SJCRH30 (cell line): ENCODE results near the gene CRYGN.

DNA sequence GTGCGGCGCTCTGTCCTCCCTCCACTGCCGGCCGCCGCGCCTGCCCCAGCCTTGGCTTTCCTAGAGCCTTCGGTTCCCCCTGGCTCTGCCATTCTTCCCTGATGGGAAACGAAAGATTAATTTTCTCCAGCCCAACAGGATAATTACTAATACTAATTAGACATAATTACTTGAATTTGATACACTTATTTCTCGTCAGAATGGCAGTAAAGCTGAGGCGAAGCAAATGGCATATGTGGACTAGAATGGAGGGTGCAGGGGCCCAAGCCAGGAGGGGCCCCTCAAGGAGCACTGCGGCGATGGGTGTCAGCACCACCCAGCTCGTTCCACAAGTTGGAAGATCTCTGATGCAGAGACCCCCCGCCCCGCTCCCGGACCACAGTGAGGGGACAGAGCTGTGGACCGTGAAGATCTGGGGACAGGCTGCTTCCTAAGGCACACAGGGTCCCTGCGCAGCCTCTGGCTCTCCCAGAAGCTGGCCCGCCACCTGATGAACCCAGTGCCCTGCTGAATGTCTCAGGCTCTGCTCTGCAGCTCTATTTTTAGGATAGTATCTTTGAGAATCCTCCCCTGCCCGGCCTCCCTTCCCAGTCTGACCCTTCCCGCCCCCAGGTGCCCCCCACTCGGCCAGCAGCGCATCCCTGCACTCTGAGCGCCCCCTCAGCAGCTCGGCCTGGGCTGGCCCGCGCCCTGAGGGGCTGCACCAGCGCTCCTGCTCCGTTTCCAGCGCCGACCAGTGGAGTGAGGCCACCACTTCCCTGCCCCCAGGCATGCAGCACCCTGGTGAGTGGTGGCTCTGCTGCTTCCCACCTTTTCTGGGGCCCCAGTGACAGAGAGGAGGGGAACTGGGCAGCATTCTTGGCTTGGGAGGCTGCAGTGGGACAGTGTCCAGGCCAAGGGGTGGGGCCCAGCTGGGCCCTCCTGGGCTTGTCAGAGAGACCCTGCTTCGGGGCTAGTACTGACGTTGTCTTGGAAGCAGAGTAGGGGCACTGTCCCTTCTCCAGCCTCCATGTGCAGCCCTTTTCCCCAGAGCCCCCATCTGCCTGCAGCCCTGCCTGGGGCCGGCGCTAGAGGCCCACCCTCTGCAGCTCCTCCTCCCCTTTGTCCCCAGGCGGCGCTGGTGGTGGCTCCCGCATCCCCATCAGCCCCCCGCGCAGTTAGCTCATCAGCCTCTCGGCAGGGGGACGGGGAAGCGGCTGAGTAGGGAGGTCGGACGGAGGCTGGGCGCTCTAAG, 29.5 kb downstream of the GBX1 start:
- RAMPAGE, long total RNA: no peak

GRCh38 chr7:151246942-151247892, 1.3 kb downstream of the SMARCD3 start:
- RAMPAGE, long total RNA: start-site peak on the plus strand at chr7:151247296-151247311, 35 and 7 reads in 2 replicates

DNA sequence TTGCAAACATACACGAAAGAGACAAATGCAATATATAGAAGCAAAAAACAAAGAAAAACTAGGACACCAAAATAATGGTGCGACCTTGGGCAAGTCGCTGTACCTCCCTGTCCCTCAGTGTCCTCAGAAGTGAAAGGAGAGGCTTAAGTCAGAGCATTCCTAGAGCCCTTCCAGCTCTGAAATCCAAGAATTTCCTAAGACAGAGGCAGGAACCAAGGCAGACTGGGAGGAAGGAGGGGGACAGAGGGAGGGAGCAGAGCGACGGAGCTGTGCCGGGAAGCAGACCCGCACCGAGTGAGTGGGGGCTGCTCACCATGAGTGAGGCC, 4.4 kb upstream of the SMARCD3 start:
- RAMPAGE, long total RNA: no peak

DNA sequence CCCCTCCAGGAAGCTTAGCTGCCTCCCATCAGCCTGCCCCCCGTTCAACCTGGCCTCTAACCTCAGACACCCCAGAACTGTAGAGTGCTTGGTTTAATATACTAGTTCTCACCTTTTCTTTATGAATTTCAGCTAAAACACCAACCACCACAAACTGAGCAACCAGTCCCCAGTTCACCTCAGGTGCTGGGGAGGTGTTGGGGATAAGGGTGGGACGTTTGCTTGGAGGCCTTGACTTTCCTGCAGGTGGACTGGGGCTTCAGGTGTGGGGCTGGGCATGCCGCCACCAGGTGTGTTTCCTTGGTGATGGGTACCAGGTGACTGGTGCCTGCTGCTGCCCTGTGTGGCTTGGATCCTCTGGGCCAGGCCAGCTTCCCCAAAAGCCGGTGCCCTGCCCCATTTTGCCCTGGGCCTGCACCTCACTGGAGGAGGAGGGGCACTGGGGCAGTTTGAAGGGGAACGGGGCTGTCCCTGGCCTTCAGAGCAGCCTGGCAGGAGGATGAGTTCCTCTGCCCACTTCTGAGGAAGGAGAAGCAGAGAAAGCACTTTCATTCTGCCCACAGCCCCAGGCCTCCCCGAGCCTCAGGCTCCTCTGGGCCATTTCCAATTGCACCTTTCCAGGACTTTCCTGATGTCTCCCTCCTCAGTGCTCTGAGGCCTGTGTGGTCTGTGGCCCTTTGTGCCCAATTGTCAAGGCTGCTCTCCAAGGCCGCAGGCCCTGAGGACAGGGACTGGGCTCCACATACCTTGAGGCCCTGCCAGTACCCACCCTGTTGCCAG, 25.1 kb upstream of the SMARCD3 start:
- RAMPAGE, long total RNA: no peak

GRCh38 chr7:151439803-151440725, at the start of gene CRYGN:
CRYGN (minus strand) TSS chr7:151440141.
- RAMPAGE, long total RNA: no peak

- RAMPAGE, long total RNA: no peak
Observed at GRCh38 chr7:151508941-151509282, 10.8 kb downstream of the RHEB start.

- RAMPAGE, long total RNA: no peak
Observed at GRCh38 chr7:151512351-151512969, 7.2 kb downstream of the RHEB start.

- RAMPAGE, long total RNA: no peak
Observed at GRCh38 chr7:151517593-151517999, 2.1 kb downstream of the RHEB start.

- RAMPAGE, long total RNA: start-site peak on the minus strand at chr7:151519602-151519688, 1,801 and 411 reads in 2 replicates
Observed at GRCh38 chr7:151518732-151519822, 618 bp downstream of the RHEB start.

DNA sequence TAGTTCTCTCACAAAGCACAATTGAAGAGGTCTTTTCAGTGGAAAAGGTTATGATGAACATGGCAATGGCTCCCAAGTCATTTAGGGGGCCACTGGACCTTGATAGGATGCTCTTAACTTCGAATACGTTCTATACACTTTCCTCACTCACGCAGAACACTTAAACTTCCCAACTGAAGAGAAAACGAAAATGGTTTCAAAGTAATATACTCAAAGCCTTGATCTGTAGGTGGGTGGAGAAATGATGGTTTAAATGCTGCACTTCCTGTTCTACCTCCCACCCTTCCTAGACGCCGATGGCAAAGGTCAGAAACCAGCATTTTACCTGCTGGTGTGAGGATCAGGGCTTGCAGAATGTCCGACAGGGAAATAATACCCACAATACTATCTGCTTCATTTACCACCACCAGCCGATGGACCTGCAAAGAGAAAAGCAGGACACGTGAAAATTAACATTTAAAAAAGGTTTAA, 40.5 kb upstream of the RHEB start:
- RAMPAGE, long total RNA: no peak

- RAMPAGE, long total RNA: no peak
Observed at GRCh38 chr7:151779437-151780125, 97.3 kb downstream of the PRKAG2 start.

DNA sequence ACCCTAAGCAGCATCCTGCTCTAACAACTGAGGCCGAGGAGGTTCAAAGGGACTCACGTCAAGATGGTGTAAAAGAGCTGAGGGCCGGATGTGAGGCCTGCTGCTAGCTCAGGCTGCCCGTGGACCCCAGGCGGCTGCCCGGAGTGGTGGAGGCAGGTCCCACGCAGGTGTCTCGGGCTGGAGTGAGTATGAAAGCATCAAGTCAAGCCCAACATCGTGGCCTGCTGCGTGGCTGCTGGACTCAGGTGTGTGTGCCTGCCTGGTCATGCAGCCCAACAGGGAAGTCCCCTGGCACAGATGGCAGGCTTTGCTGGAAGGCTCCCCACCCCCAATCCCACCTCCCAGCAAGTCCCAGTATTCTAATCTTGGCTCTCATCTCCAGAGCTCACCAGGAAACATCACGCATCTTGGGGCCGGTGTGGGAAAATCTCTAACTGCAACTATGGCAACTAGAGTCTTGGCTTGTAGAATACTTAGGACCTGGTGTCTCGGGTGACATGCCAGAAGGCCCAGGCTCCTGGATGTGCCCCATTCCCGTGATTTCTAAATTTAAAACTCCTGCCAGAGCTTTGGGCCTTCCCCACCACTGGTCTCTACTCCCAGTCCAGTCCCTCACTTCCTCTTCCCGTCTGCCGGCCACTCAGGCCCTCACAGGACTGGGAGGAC, 86.0 kb downstream of the PRKAG2 start:
- RAMPAGE, long total RNA: no peak

GRCh38 chr7:151819977-151820583, 56.8 kb downstream of the PRKAG2 start:
- RAMPAGE, long total RNA: no peak

- RAMPAGE, long total RNA: no peak
Observed at GRCh38 chr7:151823245-151823857, 53.6 kb downstream of the PRKAG2 start.

- RAMPAGE, long total RNA: no peak
Observed at GRCh38 chr7:151827896-151828555, 48.9 kb downstream of the PRKAG2 start.

- RAMPAGE, long total RNA: no peak
Observed at GRCh38 chr7:151849100-151849648, 27.7 kb downstream of the PRKAG2 start.

DNA sequence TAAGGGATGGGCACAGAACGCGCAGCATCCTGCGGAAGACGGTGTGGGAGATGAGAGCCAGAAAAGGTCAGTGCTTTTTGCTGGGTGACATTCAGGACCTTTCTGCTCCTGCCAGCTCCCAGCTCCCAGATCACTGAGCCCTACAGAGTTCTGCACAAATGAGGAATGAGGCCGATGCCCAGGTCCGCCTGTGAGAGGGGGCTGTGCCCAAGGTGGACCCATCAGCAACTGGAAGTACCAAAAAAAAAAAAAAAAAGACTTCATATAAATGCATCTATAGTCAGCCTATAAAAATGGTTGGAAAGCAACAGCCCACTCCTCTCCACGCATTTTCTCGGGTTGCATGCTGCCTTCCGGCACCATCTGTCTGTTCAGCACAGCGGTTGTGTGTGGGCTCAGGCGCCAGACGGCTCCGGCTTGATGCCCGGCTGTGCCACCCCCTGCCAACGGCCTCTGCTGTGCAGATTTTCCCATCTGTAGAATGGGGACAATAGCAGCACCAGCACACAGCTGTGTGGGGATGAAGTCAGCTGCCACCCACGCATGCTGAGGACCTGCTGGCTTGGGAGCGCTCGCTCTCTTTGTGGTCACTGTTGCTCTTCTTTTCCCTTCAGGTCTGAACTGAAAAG, 19.6 kb downstream of the PRKAG2 start:
- RAMPAGE, long total RNA: no peak

DNA sequence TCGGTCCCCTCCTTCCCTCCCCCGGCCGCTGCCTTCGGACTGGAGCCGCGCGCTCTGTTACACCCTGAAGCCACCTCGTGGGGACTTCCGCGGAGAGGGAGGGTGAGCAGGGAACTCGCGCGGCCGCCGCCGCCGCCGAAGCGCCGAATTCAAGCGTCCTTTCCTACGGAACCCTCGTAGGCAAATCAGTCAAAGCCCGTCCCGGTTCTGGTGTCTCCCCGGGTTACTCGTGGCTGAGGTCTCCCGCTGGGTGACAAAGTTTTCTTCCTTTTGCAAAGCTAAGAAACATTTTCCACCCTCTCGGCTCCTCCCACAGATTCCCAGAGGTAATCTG, 286 bp downstream of the PRKAG2 start:
- RAMPAGE, long total RNA: no peak

DNA sequence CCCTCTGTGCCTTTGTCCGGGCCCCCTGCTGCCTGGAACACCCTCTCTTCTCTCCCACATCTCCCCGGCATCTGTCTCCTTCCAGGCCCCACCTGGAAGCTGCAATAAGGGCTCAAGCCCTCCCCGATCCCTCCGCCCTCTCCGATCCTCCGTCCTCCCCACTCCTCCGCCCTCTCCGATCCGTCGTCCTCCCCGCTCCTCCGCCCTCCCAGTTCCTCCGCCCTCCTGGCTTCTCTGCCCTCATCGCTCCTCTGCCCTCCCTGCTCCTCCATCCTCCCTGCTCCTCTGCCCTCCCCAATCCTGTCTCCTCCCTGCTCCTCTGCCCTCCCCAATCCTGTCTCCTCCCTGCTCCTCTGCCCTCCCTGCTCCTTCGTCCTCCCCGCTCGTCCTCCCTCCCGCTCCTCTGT, 17.5 kb upstream of the PRKAG2 start:
- RAMPAGE, long total RNA: no peak

DNA sequence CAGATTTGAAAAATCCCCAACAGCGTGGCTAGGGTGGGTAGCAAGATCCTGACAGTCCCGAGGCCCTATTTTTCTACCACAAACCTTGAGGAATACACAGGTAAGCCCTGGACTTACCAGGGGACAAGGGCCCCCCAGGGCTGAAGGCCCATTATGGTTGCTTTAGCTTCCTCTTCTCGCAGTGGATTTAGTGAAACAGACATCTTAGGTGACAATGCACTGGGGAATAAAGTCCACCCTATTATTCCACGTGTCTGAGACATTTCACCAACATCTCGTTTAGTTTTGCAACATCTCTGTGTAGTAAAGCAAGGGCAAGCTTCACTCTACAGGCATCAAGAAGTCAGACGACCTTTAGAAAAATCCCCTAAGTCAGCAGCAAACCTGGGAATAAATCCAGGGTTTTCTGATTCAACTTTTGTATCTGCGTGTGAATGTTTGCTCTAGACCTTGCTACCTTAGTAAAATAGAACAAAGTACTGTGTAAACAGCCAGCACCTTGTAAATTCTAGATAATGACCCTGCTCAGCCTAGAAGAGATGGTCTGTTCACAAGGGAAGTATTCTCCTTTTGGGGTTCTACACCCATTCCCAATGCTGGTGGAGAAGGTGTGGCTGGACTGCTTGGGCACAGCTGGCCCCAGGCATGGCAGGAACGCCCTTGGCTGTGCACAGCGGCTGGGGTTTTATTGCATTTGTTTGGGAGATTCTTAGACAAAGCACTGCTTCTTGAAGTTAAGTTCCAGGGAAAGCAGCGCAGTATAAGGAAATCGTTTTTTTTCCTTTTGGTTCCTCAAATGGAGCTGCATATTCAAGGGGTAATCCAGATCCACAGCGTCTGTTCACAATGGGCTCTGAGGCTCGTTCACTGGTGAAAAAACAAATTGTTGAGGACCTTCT, 38.4 kb upstream of the GALNTL5 start:
- RAMPAGE, long total RNA: no peak